Measurements from ENCODE around the gene SKAP2.

- PRO-cap = no peak
Measured at GRCh38 chr7:24152266-24152656, 131.7 kb upstream of the NPY start.

GRCh38 chr7:24572937-24573073, 447 bp upstream of the PALS2 start:
- PRO-cap = no peak

DNA sequence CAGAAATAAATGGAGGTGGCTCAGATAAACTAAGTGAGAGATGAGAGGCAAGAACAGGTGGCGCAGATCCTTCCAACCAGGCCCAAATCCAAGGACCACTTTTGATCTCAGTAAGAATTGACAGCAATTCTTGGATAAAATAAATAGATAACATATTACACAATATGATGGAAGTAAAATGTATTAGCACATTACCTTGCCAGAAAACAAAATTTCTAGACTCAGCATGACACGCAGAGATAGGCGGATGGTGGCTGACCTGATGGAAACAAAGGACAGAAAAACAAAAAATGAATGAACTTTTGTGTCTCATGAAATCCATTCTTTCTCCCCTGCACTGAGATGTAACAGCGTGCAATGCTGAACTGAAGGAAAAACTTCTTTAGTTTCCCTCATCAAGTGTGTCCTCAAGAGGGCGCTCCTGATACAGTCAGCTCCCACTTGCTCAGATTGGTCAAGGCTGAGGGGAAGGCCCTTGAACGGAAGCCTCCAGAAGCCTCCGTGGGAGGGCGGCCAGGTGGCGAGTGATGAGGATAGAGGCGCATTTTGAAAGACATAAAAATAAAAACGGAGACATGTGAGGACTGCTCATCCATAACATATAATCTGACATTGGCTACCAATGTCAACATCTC, 62.8 kb upstream of the GSDME start:
- PRO-cap = no peak

- PRO-cap = no peak
Measured at GRCh38 chr7:24895986-24896780, 83.8 kb downstream of the OSBPL3 start.

- PRO-cap = no peak
Measured at GRCh38 chr7:24922525-24922975, 57.4 kb downstream of the OSBPL3 start.

GRCh38 chr7:25326282-25326802, 98.1 kb upstream of the NPVF start:
- PRO-cap = no peak

DNA sequence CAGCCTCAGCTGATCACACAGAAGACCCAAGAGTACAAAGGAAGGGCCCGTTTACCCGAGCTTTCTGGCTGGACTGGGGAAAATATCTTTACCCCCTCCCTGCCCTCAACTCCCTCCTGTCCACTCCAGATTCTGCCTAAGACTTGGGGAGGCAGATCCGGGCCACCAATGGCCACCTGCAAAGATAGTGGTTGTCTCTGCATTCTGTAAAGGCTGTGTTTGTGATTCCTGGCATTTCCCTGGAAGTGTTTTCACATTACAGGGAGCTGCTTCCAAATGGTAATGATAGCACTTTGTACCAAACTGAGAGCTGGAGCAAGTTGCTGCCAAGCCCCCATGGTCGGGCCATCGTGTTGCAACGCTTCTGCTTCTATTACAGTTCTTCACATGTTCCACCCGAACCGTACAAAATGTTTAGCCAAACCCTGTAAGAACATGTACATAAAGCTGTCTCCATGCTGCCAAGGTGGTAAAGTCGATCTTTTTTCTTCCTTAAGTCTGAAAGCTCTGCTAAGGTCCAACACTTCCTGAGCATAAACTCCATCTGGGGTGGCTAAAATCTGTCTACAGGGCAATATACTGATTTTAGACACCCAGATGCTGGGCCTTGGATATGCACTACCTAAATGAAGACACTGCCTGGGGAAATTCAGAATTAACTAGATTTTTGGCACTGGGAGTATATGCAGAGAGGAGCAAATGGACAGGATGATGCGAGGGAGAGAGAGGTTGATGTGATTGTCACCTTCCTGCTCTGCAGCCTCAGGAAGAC, 397.6 kb upstream of the NFE2L3 start:
- PRO-cap = no peak

- PRO-cap = no peak
Measured at GRCh38 chr7:25770496-25771199, 381.4 kb upstream of the NFE2L3 start.

- PRO-cap = no peak
Measured at GRCh38 chr7:25787235-25788023, 364.6 kb upstream of the NFE2L3 start.

GRCh38 chr7:26153268-26153481, 1.2 kb downstream of the NFE2L3 start:
- PRO-cap = no peak

DNA sequence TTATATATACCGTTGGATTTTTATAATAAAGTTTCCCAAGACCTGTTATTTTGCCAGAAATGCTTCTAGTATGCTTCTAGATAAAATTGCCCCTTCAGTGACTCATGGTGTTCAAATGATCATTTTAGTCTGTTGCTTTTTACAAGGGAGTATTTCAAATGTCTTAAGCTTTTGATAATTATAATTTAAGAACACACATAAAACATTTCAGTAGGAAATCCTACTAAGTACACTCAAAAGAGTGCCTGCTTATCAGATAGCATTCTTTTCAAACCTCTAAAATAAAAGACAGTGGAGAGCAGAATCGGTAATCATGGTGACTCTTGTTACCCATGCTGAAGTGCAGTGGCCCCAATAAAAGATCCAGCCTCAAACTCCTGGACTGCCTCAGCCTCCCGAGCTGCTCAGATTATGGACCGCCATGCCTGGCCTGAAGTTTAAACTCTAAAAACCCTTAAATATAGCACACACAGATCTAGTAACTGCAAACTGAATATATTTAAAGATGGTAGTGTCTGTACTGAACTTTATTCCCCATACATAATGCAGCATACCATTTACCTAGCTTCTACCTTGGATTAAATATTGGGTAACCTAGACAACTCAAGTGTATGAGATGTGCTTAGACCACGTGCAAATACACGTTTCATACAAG, 13.3 kb downstream of the HNRNPA2B1 start:
- PRO-cap = no peak

DNA sequence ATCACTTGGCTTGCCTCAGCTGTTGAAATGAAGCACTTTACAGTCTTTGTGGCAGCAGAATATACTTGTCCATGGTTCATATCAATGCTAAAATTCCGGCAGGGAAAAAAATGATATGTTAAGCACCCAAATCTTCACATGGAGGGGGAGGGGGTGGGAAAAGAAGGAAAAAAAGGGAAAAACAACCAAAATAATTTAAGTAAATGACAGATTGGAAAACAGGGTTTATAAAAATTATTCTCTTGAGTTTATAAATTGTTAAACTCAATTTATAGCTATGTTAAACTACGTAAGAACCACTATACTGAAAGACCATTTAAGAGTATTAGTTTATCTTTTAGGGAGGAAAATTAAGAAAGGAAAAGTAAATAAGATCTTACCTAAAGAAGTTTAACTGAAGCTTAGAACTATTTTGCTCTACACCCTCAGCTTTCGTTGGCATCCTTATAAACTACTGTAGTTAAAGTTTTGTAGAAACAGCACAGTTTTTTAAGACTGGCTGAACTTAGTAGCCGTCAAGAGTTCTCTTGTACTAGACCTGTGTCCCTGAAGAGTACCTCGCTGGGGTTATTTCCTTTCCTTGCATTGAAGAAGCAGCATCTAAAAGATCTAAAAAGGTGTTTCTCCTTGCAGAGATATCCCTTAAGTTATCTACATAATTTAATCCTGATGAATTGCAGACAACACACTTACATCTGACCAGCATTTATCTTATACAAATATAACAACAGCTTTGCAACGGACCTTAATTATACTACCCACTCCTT, 9.3 kb downstream of the HNRNPA2B1 start:
- PRO-cap = no peak

- PRO-cap = no peak
Measured at GRCh38 chr7:26194755-26195604, 5.6 kb downstream of the HNRNPA2B1 start.

DNA sequence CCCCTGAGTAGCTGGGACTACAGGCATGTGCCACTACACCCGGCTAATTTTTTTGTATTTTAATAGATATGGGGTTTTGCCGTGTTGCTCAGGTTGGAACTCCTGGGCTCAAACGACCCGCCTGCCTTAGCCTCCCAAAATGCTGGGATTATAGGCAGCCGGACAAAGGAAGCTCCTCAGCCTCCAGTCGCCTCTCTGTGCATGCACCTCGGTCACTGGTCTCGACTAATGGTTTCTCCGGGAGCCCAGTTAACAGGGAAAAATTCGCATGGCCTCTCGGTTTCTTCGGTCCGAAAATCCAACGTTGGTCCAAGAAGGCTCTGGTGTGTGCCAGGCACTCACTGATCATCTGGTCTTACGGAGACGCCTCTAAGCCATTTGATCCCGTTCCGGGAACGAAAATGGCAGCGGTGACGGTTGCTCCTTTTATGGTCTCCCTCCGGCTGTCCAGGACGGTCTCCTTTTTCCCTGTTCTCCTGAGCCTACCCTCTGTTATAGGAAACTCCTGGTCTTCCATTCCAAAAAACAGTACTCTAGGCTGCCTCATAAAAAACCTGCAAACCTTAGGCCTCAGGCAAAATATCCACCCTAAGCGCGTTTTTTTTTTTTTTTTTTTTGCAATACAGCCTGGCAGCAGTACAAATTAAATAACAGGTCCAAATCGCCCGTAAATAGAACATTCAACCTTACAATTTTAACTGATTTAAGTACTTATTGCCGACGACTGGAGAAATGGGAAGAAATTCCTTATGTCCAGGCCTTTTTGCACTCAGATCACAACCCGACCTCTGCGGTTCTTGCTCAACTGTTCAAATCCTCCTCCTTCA, 42.6 kb downstream of the CBX3 start:
- PRO-cap = no peak

DNA sequence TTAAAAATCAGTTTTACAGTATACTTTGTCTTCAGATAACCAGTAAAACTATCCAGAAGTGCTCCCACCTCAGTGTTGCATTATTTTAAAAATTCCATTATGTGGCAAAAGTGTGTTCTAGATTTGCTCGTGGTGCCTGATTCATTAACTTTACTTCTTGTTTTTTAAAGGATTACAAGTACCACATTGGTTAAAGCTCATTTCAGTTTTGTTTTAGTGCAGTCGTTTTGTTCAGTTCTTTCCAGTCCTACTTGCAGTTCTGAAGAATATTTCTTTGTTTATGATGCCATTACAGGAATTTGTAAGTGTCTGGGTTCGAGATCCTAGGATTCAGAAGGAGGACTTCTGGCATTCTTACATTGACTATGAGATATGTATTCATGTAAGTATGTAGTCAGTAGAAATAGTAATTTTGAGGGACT, 69.0 kb downstream of the SNX10 start:
- PRO-cap = no peak

DNA sequence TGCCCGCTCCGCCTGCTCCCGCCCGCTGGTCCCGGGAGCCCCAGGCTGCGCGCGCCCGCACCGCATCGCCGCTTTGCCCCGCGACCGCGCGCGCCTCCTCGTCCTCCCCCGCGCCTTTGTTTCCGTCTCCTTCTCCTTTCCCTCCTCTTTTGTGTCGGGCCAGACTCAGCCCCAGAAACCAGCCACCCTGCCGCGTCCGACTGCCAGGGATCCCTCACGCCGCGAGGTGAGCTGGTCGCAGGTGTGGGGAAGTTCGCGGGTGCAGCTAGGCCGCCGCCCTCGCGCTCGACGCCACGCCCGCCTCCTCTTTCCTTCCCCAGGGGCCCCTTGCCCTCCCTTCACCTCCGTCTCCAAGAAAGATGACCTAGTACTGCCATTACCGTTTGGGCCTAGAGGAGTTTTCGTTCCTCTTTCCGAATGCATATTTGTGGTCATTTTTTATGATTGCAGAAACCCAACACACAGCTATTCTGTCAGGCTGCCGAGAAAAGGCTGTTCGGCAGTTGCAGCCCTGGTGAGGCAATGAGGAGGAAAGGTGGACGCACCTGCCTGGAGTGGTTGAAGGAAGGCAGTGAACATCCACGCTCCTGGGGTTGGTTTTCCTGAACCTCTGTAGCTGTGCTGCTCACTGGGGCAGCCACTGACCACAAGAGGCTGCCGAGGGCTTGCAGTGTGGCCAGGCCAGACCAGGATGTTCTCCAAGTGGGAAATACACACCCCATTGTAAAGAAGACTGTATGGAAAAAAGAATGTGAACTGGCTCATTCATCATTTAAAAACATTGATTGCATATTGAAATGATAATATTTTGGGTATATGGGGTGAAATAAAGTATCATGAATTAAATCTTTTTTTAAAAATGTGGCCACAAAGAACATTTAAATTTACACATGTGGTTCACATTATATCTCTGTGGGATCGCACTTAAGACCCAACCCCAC, 107.4 kb downstream of the SNX10 start:
- PRO-cap = no peak

GRCh38 chr7:26417354-26418478, 126.1 kb downstream of the SNX10 start:
- PRO-cap = no peak

- PRO-cap = bidirectional peak, plus-strand start at chr7:26864872, minus-strand start at chr7:26864590
Measured at GRCh38 chr7:26863870-26864979, at the start of gene SKAP2. SKAP2 (minus strand) TSS chr7:26864590.

DNA sequence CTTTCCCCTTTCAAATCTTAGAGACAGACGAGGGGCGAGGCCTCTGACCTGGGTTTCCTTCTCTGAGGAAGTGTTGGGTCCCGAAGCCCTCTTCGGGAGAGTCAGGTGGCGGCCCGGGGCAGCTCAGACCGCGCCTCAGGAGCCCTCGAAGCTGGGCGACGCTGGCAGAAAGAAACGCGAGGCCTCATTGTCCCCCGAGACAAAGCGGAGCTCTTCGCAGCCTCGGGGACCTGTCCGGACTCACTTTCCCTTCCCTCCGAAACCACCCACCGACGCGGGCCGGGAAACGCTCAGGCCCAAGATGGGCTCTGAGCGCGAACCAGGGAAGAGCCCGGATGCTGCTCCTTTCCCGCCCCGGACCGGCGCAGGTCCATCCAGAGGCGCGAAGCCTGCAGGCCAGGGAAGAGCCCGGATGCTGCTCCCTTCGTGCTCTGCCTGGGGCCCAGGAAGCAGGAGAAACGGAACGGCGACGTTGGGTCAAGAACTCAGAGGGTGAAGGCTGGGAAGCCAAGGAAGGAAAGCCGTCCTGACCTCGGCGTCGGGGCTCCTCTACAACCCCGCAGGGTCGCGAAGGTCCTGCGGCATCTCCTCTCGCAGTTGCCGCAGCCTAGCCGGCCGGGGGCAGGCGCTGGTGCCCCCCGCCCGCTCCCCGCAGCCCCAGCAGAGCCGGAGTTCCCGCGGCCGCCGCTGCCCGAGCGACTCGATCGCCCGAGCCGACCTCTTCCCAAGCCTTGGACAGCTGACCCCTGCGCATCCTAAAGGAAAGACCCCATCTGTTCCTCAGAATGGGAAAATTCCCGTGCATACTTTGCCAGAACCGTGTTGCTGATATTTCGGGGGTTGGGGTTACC, 7.8 kb downstream of the HOXA1 start:
- PRO-cap = no peak

GRCh38 chr7:27112016-27112715, 9.7 kb upstream of the HOXA2 start:
- PRO-cap = no peak